Renal cortical epithelial cell (primary cell): ENCODE results near the genes NFYB, TXNRD1, WASHC4 and C12orf75.

DNA sequence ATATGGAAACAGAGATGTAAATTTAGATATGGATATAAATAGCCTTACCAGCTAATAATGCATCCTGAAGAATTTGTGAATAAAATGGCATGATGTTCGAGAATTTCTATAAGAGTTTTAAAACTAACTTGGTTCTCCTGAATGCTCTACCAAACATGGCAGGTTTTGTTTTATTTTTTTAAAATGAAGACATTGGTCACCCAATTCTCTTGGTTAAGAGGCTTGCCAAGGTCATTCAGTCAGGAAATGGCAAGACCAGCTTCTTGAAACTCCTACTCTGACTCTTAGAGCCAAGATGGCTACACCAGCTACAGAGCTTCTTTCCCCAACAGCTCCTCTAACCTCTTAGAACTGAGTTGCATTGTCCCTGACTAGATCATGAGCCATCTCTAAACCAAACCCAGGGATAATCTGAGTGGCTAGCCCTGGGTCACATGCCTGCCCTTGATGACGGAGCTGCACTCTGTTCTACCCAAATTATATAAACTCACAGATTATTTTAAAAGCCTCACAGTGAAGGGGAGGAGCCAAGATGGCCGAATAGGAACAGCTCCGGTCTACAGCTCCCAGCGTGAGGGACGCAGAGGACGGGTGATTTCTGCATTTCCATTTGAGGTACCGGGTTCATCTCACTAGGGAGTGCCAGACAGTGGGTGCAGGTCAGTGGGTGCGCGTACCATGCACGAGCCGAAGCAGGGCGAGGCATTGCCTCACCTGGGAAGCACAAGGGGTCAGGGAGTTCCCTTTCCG lies 61.7 kb downstream of the C12orf42 start:
- RRBS = no CpG with 5 or more reads among the region's 14 CpGs

DNA sequence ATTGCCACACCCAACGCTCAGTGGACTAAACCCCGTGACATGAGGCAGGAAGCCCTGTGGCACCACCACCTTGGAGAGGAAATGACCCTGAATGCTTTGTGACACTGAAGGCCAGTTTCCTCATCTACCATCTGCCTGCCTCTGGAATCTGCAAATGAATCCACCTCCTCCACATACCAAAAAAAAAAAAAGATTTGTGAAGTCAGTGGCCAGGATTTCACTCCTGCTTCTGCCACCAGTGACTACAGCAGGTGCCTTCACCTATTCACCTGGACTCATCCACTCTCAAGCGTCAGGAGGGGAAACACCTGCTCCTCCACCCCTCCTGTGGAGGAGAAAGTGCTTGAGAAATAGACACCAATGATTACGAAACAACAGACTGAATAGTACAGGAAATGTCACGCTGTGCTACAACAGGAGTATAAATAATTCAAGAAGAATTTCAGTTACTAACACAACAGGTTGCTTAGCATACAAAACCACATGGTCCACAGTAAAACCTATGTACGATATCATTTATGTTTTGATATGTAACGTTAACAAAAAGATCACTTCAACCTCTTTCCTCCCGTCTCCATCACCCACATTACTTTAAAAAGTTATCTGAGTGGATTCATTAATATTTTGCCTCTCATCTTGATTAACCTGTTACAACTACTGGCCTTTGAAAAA lies 41.3 kb downstream of the NT5DC3 start:
- RRBS = no CpG with 5 or more reads among the region's 8 CpGs

- RRBS = 2% methylated on average over 66 of the region's 122 CpGs
Measured at GRCh38 chr12:104137466-104138320, at the start of gene NFYB. TSS of gene NFYB (minus strand) at chr12:104138210.

DNA sequence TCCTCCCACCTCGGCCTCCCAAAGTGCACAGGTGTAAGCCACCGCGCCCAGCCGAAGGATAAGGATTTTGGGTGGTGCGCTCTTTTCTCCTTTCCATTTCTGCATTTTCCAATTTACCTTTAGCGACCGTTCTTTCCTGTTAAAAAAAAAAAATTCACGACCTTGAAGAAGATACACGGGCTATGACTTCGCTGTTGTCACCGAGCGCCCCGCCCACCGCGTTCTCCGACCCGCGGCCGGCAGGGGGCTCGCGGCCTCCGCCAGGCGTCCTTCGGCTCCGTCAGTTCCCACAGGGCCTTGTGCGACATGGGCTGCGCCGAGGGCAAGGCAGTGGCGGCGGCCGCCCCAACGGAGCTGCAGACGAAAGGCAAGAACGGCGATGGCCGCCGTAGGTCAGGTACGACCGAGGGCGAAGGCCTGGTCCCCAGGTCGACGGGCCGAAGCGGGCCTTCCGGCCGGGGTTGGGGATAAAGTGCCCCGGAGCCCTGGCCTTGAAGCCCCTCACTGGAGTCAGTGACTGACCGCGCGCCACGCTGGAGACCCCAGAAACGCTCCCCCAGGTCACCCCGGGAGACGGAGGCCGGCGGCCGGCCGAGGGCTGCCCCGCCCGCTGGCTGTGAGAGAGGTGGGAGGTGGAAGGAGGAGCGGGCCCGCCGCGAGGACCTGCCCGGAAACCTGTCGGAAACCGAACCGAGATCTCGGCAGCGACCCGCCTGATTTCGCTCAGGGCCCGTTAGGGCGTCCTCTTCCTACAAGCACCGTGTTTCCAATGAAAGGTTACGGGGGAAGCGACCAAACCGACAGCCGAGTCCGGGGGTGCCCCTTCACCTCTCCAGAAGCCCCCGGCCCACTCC lies at the start of gene TXNRD1:
Gene TXNRD1 (plus strand): TSS at position 283 of the 854 bp plus-strand sequence.
- RRBS = 2% methylated on average over 9 of the region's 81 CpGs

DNA sequence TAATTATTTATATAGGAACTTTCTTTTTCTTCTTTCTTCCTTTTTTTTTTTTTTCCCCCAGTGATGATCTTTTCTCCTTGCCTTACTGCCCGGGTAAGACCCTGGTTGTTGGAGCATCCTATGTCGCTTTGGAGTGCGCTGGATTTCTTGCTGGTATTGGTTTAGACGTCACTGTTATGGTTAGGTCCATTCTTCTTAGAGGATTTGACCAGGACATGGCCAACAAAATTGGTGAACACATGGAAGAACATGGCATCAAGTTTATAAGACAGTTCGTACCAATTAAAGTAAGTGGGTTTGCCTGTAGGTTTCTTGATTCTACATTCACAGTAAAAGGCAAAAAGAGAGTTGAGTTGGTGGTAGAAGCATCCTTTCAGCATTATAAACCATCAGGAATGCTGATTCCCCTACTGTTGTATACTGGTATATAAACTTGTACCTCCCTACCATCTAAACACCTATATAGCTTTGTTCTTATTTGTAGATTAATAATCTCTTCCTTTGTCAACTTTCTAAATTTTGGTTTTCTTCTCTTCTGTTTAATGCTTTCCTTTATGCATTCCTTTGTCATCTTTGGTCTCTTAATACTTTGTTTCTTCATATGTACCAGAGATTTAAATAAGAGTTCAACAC lies 17.6 kb downstream of the EID3 start:
- RRBS = no CpG with 5 or more reads among the region's 5 CpGs

GRCh38 chr12:104457925-104458211 lies 1.1 kb downstream of the CHST11 start:
- RRBS = 1% methylated on average over 13 of the region's 30 CpGs

- RRBS = no CpG with 5 or more reads among the region's 7 CpGs
Measured at GRCh38 chr12:104472432-104473021, 15.8 kb downstream of the CHST11 start.

GRCh38 chr12:104494826-104495300 lies 38.1 kb downstream of the CHST11 start:
- RRBS = no CpG with 5 or more reads among the region's 5 CpGs

DNA sequence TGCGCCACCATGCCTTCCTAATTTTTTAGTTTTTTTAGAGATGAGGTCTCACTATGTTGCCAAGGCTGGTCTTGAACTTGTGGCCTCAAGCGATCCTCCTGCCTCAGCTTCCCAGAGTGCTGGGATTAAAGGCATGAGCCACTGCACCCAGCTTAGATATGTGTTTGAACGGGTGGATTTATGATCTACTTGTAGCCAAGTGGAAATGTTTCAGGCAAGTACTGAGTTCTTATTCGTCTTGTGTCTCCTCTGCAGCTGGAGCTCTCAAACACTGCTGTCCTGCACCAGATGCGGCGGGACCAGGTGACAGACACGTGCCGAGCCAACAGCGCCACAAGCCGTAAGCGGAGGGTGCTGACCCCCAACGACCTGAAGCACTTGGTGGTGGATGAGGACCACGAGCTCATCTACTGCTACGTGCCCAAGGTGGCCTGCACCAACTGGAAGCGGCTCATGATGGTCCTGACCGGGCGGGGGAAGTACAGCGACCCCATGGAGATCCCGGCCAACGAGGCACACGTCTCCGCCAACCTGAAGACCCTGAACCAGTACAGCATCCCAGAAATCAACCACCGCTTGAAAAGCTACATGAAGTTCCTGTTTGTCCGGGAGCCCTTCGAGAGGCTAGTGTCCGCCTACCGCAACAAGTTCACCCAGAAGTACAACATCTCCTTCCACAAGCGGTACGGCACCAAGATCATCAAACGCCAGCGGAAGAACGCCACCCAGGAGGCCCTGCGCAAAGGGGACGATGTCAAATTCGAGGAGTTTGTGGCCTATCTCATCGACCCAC lies 201.2 kb downstream of the SLC41A2 start:
- RRBS = 100% methylated on average over 2 of the region's 36 CpGs

DNA sequence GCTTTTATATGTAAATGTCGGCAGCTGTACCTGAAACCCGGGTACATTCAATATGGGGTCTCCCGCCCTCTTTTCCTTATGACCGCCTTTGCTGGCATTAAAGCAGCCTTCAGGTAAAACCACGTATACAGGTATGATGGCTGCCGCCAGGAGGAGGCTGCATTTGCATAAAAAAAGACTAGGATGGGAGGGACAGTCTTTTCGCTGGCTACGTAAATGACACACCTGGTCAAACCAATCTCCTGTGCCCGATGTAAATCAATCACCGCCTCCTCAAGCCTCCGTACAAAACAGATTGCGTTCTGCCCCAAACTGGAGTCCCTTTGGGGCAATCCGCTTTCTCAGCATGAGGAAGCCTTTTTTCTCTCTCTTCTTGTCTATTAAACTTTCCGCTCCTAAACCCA lies 8.1 kb upstream of the ALDH1L2 start:
- RRBS = no CpG with 5 or more reads among the region's 14 CpGs

DNA sequence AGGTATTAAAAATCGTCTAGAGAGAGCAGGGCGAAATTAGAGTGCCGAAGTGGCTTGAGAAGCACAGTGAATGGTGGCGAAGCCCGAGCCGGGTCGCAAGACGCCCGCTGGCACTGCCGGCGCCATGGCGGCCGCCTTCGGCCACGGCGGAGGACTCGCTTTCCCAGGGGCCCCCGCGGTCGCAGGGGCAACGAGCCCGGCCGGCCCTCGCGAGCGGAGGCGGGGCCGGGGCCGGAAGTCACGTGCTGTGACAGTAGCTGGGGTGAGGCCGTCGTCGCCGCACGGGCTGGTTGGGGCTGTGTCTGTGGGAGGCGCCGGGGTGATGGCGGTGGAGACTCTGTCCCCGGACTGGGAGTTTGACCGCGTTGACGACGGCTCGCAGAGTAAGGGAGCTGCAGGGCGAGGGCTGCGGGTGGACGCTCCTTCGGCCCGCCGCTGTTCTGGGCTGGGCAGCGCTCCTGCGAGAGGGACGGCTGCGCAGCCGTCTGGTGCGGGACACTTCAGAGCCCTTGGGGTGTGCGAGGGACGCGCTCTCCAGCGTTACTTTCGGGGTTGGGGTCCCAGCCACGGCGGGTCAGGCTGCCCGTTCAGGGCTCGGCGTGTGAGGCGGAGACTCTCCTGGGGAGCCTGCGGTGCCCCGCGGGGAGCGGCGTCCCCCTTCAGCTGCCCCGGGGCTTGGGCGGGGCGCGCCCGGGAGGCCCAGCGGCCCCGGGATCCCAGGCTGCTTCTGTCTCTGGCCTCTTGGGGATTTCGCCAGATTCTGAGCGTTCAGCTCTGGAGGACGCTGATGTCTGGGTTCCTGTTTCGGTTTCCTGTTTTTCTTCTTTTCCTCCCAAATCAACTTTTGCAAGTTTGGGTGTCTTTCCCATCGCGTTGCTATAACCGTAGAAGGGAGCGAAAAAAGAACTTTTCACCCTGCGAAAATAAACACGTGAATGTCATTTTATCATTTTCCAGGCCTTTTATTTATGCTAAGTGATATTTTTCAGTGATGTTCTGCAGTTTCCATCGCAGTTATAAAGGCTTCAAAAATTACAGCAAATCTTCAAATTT lies at the start of gene WASHC4:
Gene WASHC4 (plus strand): TSS at position 253 of the 1,053 bp plus-strand sequence.
- RRBS = under 1% methylated on average over 17 of the region's 90 CpGs

- RRBS = no CpG with 5 or more reads among the region's 13 CpGs
Measured at GRCh38 chr12:105191913-105192857, 43.8 kb downstream of the APPL2 start.

DNA sequence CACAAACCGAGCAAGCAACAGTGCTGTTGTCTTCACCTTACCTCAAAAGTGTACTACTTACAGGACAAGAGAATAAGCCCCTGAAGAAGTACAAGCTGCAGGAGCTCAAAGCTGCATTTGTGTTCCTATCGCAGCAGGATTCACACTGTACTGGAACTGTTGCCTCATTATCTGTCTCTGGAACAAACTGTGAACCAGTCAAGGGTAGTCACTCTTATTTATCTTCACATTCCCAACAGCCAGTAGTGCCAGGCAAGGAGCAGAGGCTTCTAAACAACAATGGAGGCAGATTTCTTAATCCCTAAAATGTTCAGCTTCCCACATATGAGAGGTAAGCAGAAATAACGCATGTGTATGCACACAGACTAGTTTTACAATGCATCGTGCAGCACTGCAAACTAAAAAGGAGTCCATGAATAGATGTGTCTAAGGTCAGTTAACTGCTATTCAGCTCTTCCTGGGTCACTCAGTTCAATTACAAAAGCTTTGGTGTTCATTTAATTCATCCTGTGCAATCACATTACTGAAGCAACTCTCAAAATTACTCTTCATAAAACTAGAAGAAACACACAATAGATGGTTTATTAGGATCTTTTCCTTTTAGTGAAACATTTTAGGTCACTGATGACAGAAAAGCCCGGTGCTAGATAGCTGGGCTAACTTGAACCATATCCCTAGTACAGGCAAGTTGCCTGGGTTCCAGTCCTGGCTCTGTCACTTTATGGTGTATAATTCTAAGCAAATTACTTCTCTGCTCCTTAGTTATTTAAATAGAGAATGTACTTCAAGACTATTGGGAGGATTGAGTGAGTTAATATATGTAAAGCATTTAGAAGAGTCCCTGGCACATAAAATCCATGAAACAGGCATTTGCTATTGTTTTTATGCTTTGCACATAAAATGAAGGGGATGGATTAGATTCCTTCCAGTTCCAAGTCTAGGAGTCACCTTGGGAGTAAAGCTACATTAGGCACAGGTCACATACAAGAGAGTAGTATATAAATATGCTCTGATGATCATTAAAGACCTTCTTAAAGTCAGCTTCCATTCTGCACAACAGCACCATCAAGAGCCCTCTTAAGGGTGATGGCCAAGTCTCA lies 2.6 kb downstream of the APPL2 start:
- RRBS = no CpG with 5 or more reads among the region's 5 CpGs

- RRBS = 1% methylated on average over 13 of the region's 111 CpGs
Measured at GRCh38 chr12:105330040-105331308, at the start of gene C12orf75. TSS of gene C12orf75 (plus strand) at chr12:105330691.

GRCh38 chr12:105353224-105353758 lies 22.8 kb downstream of the C12orf75 start:
- RRBS = no CpG with 5 or more reads among the region's 8 CpGs

DNA sequence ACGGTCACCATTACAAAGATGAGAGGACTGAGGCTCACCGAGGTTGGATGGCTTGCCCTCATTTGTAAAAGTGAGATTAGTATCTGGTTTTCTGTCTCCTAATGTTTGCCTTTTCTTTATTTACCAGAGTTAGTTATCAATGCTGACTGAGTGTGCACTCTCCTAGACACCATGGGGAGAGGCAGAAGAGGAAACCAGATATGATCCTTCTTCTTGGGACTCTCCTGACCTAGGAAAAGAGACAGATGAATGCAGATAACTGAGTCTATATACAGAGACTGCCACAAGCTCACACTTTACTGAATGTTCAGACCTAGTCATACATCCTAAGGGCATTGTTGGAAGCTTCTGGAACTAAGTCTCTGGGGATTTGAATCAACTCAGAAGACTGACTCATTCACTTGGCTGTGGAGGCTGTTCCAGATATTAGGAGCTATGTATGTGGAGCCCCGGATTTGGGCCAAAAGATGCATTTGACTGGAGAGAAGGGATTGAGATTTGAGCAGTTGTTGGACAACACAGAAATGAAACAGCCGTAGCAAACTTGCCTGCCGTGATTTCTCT lies 397.0 kb downstream of the NUAK1 start:
- RRBS = no CpG with 5 or more reads among the region's 5 CpGs

- RRBS = 69% methylated on average over 2 of the region's 11 CpGs
Measured at GRCh38 chr12:106083867-106084346, 54.8 kb downstream of the NUAK1 start.

DNA sequence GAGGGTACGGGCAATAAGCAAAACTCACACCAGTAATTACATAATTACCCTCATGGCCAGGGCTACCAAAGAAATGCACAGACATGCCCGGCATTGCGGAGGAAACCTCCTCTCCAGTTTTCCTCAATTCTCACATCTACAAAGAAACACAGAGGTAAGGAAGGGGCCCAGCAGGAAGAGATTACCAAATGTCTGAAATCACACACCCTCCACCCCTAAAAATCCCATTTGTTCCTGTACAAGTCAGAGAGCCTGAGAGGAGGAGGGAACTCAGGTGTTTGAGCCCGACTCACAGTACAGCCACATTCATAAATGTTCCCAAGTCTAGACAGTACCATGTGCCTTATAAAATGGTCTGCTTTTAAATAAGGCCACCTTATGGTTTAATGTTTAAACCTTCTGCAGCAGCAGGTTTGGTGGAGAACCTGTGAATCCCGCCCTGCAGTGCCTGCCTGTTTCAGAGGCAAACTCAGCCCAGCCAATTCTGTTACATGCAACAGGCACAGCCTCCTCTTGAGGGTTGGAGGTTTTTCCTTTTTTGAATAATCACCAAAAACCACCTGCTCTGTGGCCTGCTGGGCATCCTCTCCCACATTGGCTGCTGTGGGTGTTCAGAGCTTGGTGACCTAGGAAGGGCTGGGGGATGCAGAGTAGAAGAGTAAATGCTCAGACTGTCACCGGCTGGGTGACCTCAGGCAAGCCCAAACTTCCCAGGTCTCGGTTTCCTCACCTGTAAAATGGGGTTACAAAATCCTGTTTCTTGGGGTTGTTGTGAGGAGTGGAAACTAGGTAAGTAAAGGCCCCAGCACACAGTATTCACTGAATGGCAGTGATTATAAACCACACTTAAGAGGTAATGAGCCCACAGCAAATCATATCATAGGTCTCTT lies 28.1 kb downstream of the NUAK1 start:
- RRBS = no CpG with 5 or more reads among the region's 7 CpGs